Vermiform appendix (tissue), 1 donor: Measurements from ENCODE around the genes MEPCE, SPACDR and GIGYF1.

GRCh38 chr7:100373747-100374542, 658 bp downstream of the PILRA start:
- PRO-cap, result no peak

DNA sequence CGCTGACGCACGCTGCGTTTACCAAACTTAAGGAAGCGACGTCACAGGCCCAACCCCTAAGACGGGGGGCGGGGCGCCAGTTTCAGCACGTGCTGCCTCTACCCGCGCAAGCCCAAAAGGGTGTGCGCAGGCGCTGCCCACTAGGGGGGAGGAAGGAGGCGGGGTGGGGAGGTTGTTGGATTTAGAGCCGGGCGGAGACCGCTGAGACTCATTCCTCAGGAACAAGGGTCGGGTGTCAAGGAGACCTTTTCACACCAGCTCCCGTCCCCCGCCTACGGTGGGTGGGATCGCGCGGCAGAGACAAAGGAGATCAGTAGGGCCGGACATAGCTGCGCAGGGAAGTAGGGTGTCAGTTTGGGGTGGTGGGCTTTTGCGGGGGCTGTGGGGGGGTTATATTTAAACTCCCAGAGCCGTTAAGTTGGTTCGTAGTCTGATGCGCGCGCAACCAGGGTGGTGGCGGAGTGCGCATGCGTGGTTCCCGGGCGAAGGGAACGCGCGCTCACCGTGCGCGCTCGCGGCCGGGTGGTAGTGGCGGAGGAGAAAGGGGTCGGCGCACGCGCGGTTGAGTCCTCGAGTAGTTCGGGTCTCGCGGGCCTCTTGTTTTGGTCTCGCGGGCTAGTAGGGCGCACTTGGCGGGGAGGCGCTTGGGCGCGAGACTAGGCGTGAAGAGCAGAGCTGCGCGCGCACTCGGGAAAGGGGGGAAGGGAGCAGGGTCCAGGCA, at the start of gene MEPCE:
Gene MEPCE (plus strand): TSS at position 595 of the 721 bp plus-strand sequence.
- PRO-cap, result bidirectional peak, plus-strand start at position 211 of the sequence, minus-strand start outside the sequence; bidirectional peak, plus-strand start at position 528 of the sequence, minus-strand start at position 443 of the sequence

- PRO-cap, result bidirectional peak, plus-strand start at chr7:100435770, minus-strand start at chr7:100435732
These were observed 737 bp downstream of the PPP1R35 start for GRCh38 chr7:100435241-100436278.

- PRO-cap, result no peak
These were observed at the start of gene SPACDR for GRCh38 chr7:100464031-100464593. SPACDR (minus strand) TSS chr7:100464260.

GRCh38 chr7:100571060-100571898, 2.4 kb downstream of the SAP25 start:
- PRO-cap, result no peak

DNA sequence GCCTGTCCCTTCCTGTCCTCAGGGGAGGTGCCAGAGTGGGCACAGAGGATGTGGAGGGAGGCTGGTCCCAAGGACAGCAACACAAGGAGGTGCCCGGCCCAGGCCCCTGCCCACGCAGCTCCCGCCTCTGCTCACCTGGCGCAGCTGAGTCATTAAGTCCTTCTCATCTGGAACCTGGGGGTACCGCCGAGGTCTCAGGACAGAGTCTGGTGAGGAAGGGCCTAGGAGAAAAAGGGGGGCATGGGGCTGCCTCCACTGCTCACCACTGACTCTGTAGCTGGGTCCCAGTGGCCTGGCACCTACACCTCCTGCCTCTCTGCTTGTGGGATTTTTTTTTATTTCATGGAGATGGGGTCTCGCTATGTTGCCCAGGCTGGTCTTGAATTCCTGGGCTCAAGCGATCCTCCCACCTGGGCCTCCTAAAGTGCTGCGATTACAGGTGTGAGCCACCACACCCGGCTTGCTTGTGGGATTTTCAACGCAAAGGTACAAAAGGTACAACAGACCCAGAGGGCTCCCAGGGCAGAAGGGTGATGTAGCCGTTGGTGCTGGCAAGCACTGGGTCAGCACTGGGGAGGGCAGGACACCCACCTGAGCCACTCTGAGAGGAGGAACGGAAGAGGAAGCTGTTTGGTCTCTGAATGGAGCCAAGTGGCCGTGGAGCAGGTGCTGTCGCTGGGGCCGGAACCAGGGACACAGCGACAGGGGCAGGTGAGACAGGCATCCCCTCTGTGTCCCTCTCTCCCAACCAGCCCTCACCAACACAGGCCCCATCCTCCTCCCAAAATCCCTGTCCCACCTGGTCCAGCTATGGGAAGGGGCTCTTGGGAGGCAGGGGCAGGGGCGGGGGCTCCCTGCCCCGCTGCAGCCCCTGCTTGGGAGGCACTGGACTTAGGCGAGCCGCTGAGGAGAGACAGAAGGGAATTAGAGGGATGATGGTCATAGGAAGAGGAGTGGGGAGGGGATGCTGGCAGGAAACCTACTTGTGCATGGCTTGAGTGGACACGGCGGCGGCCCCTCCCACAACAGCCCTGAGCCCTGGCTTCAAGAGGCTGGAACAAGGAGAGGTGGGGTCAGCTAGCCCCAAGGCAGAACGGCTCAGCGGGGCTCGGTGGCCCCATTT, 2.8 kb upstream of the SAP25 start:
- PRO-cap, result no peak

DNA sequence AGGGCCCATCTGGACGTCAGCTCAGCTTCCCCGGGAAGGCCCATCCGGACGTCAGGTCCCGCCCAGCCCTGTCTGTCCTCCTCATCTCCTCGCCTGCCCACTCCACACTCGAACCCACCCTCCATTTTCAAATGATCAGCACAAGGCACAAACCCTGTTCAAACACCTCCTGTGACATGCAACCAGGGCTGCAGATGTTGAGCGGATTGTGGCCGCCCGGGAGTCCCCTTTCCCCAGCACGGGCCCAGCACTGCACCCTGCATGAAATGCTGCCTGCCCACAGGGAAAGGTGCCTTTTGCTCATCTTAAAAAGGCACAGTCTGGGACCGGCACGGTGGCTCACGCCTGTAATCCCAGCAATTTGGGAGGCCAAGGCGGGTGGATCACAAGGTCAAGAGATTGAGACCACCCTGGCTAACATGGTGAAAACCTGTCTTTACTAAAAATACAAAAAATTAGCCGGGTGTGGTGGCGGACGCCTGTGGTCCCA, 5.3 kb upstream of the SAP25 start:
- PRO-cap, result no peak

DNA sequence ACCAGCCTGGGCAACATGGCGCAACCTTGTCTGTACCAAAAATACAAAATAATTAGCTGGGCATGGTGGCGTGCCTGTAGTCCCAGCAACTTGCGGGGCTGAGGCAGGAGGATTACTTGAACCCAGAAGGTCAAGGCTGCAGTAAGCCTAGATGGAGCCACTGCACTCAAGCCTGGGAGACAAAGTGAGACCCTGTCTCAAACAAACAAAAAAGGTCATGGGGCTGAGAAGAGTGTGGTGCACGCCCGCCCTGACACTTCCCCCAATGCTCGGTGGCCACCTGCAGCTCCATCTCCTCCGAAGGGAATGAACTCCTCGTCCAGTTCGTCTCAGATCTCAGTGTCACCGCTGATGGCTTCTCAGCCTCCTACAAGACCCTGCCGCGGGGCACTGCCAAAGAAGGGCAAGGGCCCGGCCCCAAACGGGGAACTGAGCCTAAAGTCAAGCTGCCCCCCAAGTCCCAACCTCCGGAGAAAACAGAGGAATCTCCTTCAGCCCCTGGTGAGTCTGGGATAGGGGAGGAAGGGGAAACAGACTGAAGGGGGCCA, 4.0 kb downstream of the PCOLCE start:
- PRO-cap, result no peak

- PRO-cap, result no peak
These were observed 4.8 kb upstream of the MOSPD3 start for GRCh38 chr7:100607224-100608320.

DNA sequence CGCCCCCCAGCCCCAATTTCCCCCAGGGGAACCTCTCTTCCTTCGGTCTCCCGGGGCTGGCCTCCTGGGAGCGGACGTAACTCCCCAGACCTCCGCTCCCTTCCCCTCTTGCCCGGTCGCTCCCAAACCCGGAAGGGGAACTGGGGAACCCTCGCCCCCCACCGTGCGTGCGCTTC, 300 bp downstream of the GNB2 start:
- PRO-cap, result no peak

DNA sequence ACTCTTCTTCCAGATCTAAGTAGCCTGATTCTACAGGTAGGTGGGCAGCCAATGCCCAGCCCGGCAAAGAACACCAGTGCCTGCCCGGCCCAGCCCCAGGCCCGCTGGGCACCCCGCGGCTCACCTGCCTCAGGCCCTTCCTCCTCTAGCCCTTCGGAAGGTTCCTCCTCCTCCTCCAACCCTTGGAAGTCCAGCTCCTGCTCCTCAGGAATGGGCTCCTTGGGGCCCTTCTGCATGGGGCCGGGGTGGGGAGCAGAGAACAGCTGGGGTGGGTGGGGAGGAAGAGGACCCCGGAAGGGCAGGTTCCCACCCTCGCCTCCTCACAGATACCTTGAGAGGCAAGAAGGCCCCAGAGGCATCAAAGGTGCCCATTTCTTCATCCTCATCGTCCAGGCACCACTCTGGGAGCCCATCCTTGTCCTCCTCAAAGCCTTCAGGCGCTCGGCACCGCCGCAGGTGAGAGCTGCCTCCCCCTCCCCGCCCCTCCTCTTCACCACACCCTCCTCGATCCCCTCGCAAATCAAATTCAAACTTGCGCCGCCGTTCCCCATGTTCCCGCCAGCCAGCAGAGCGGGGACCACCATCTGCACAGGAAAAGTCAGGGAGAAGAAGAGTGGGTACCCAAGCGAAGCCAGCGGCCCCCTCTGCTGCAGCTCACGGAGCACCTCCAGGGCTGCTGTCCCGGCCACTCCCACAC, 8.1 kb downstream of the GIGYF1 start:
- PRO-cap, result no peak

DNA sequence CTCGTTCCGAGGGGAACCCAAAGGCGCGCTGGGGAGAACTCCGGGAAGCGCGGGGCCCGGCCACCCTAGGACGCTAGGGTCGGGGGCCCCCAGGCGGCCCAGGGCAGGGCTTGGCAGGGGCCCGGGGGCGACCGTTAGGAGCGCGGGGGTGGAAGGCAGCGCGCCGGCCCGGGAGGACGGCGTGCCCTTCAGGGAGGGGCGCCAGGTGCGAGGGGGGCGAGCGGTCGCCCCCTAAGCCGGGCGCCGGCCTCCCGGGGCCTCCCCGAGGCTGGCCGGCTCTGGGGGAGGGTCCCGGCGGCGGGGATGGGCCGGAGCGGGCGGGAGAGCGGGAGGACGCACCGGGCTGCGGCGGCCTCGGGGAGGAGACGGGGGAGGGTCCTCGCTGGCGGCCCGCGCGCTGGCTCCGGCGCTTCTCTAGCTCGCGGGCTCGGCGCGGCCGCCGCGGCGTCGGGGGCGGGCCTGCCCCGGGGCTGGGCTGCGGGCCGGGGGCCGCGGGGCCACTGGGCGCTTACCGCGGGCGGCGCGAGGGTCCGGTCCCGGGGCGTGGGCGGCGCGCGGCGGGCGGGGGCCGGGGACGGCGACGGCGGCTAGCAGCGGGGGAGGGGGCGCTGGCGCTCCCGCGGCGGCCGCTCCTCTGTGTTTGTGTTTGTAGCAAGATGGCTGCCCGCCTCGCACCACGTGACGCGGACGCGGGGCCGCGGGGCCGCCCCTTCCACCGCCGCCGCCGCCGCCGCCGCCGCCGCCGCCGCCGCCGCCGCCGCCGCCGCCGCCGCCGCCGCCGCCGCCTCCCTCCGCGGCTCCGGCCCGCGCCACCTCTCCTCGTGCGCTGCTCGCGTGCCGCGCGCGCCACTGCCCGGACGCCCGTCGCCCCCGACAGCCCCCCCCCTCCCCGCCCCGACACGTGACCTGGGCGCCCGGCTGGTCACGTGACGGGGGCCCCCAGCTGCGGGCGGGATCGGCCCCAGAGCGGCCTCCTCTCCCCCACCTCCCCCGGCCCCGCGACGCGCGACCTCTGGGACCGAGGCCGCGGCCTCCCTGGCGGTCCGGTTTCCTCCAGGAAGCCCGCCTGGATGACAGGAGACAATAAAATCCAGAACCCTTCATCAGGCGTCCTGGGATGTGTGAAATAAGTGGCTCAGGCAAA, at the start of gene GIGYF1:
Gene GIGYF1 (minus strand): TSS at position 653 of the 1,144 bp plus-strand sequence.
- PRO-cap, result bidirectional peak, plus-strand start at position 942 of the sequence, minus-strand start at position 636 of the sequence

- PRO-cap, result unidirectional peak, plus-strand start at chr7:100825427
These were observed 2.3 kb downstream of the EPHB4 start for GRCh38 chr7:100824883-100825610.

DNA sequence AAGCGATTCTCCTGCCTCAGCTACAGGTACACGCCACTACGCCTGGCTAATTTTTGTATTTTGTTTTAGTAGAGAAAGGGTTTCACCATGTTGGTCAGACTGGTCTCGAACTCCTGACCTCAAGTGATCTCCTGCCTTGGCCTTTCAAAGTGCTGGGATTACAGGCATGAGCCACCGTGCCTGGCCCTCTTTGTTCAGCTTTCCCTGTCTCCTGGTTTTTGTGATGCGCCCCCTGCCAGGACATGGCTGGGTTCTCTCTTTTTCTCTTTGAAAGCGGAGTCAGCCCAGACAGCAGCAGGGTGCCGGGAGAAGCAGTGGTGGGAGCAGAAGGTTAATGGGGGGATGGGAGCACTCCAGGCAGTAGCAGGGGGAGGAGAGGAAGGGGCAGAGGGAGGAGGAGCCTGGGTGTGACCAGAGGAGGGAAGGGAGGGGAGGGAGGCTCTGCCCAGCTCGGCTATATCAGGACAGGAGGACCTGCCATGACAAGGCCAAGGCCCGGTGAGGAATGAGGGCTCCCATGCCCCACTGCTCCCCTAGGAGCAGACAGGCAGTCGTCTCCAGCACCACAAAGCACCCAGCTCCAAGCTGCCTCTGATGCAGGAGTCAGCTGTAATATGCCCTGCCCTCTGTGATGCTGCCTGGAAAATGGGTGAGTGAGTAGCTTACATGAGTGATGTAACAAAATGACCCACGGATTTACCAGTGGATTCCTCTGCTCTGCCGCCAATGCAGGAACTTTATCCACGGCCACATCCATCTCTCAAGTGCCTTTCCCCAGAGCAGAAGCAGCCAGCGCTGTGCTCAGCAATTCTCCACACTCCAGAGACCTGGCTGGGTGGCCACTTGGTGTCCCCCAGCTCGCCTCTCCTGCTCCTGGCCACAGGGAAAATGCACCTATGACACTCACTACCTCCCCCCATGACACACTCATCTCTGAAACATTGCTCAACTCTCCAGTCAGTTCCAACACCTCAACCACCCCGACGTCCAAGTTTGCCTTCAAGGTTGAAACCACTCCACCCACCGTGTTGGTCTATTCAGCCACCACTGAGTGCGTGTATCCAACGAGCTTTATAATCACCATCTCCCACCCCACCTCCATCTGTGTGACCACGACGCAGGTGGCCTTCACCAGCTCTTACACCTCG, 2.1 kb downstream of the MUC3A start:
- PRO-cap, result no peak

- PRO-cap, result unidirectional peak, minus-strand start at chr7:100968124
These were observed 1.6 kb upstream of the MUC12 start for GRCh38 chr7:100967389-100968458.

- PRO-cap, result no peak
These were observed 5.7 kb downstream of the TRIM56 start for GRCh38 chr7:101090884-101091508.

- PRO-cap, result no peak
These were observed 10.2 kb downstream of the TRIM56 start for GRCh38 chr7:101095355-101095938.

DNA sequence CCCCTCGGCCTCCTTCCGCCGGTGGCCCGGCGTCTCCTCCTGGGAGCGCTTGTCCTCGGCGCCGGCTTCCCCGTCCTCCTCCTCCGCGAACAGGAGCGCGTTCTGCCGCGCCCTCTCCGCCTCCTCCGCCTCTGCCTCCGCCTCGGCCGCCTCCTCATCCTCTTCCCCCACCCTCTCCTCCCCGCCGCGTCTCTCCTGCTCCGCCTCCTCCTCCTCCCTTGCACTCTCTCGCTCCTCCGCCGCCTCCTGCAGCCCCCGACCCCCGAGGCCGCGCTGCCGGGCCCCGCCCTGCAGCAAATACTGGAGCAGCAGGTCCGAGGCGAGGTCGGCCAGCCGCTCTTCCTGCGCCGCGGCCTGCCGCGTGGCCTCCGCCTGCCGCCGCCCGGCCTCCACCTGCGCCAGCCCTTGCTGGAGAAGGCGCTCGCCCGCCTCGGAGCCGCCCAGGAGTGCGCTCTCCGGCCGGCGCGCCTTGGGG, 1.8 kb downstream of the VGF start:
- PRO-cap, result unidirectional peak, minus-strand start at position 133 of the sequence

- PRO-cap, result no peak
These were observed 1.1 kb downstream of the VGF start for GRCh38 chr7:101164017-101164955.

GRCh38 chr7:101173909-101174677, 6.0 kb downstream of the NAT16 start:
- PRO-cap, result no peak